Zone of skin (tissue), 1 donor: ENCODE measurements around a stretch of chr1.

GRCh38 chr1:212057842-212059183 is 22.8 kb downstream of the DTL start:
- RRBS = no CpG with 5 or more reads among the region's 4 CpGs

DNA sequence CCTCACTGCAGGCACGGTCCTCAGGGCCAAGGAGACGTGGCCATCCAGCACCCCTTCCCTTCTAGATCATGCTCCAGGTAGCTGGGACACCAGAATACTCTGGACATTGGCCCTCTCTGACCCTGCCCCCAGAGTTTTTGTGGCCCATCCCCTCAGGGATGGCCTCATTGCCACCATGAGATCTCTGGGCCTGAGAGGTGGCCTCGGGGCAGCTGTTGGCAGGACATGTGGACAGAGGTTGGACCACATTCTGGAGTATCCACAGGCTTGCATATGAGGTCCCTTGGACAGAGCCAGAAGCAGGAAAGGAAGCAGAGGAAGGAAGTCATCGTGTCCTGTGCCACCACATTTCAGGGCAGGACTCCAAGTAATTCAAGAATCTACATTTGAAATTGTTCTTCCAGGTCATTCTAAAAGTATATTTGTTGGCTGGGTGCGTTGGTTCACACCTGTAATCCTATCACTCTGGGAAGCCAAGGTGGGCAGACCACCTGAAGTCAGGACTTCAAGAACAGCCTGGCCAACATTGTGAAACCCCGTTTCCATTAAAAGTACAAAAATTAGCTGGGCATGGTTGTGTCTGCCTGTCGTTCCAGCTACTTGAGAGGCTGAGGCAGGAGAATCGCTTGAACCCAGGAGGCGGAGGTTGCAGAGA is 95.8 kb upstream of the PPP2R5A start:
- RRBS = no CpG with 5 or more reads among the region's 9 CpGs

DNA sequence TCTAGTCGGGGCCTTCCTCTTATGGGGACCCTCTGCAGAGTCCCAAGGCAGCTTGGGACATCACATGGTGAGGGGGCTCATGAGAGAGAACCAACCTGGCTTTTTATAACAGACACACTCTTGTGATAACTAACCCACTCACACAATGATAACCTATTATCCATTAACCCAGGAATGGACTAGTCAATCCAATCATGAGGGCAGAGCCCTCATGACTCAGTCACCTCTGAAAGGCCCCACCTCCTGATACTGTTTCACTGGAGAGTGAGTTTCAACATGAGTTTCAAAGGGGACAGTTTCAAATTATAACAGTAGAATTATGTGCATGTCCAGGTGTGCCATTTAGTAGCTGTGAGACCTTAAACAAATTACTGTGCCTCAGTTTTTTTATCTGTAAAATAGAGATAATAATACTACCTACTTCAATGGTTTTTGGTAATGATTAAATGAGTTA is 47.6 kb upstream of the PPP2R5A start:
- RRBS = no CpG with 5 or more reads among the region's 1 CpG

GRCh38 chr1:212247973-212248331 is 37.3 kb upstream of the PPP2R5A start:
- RRBS = no CpG with 5 or more reads among the region's 1 CpG

GRCh38 chr1:212357934-212358889 is 56.5 kb downstream of the PACC1 start:
- RRBS = no CpG with 5 or more reads among the region's 5 CpGs

- RRBS = under 1% methylated on average over 4 of the region's 38 CpGs
Measured at GRCh38 chr1:212607126-212607911, 1.2 kb upstream of the ATF3 start.

DNA sequence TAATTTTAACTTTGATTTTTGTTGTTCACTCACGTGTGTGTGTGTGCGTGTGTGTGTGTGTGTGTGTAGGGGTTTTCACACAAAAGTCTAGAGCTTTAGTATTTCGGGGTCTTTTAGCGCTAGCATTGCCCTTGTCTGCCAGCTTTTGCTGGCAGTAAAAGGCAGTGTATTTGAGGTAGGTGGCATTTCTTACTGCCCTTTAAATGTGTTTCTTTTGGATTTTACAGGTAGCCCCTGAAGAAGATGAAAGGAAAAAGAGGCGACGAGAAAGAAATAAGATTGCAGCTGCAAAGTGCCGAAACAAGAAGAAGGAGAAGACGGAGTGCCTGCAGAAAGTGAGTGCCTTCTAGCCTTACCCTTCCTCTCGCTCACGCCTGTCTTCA is 6.4 kb upstream of the GARIN4 start:
- RRBS = no CpG with 5 or more reads among the region's 10 CpGs

GRCh38 chr1:212630010-212630654 is 5.9 kb downstream of the GARIN4 start:
- RRBS = no CpG with 5 or more reads among the region's 14 CpGs

- RRBS = no CpG with 5 or more reads among the region's 21 CpGs
Measured at GRCh38 chr1:212646508-212647064, 22.3 kb downstream of the GARIN4 start.

- RRBS = no CpG with 5 or more reads among the region's 4 CpGs
Measured at GRCh38 chr1:212731397-212731649, 31.7 kb upstream of the BATF3 start.

DNA sequence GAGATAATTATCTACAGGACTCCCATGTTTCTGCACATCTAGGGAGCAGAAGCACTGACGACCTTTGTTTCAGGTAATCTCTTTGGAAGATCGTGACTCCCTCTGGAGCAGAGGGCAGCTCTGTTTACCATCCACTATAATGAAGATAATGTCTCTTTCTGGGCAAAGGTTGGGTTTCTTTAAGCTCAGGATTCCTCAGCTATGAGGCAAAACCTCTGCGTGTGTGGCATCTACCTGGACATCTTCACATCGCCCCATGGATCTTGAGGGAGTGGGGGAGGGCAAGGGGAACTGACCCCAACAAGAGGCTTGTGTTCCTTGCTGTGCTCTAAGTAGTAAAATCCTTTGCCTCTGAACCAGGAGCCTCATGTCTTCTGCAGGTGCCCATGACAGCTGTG is 19.6 kb downstream of the SPATA45 start:
- RRBS = no CpG with 5 or more reads among the region's 4 CpGs

- RRBS = no CpG with 5 or more reads among the region's 4 CpGs
Measured at GRCh38 chr1:212860608-212861398, 2.7 kb downstream of the FLVCR1 start.

GRCh38 chr1:213303137-213303836 is 252.2 kb downstream of the RPS6KC1 start:
- RRBS = no CpG with 5 or more reads among the region's 10 CpGs

- RRBS = no CpG with 5 or more reads among the region's 4 CpGs
Measured at GRCh38 chr1:213327272-213327864, 276.3 kb downstream of the RPS6KC1 start.

- RRBS = 1% methylated on average over 19 of the region's 35 CpGs
Measured at GRCh38 chr1:213987438-213987912, 298 bp upstream of the PROX1 start.

GRCh38 chr1:214014002-214014652 is 26.4 kb downstream of the PROX1 start:
- RRBS = no CpG with 5 or more reads among the region's 13 CpGs

- RRBS = no CpG with 5 or more reads among the region's 5 CpGs
Measured at GRCh38 chr1:214026821-214027412, 39.1 kb downstream of the PROX1 start.

DNA sequence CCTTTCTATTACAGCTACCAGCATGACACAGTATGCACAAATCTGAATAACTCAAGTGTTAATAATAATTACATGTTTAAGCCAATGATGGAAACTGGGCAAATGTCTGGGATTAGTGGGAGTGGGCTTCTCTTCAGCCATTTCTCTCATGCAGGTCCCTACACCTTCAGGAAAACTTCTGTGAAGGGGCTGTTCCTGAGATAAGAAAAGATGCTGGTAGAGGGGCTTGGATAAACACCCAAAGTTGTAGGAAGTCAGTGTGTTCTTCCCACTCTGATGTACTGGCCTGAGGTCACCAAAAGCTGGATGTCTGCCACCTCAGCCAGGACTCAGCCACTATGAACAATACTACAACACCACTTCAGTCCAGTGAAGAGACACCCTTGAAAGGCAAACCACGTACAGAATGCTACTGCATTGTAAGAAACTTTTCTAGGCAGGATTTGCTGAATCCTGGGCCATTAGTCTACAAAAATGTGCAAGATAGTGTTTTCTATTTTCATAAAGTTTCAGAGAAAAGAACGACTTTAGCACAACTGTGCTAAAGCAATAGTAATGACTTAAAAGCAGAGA is 2.5 kb downstream of the PTPN14 start:
- RRBS = no CpG with 5 or more reads among the region's 2 CpGs

GRCh38 chr1:214549889-214550493 is 1.4 kb downstream of the PTPN14 start:
- RRBS = no CpG with 5 or more reads among the region's 8 CpGs

DNA sequence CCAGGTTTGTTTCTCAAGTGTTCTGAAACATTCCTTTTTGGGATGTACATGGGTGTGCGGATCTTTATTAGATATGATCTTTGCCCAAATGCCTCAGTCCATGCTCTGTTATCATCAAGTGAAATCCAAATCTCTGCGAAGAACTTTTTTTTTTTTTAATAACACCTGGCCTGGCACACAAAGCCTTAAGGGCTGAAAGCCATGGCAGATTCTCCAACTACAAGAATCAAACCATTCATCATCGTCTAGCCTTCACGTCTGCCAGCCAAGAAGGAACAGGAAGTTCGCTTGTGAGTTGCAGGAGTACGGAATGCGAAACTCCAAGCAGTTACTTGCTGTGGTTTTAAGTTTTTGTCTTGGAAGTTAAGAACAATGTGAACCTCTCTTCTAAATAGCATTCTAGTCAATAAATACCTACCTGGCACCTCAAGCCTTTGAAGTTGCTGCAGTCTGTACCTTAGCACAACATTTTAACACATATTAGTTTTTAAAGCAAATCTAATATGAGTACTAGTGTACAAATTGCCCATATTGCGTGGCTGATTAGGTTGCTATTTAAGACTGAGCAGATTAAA is 22.0 kb upstream of the PTPN14 start:
- RRBS = no CpG with 5 or more reads among the region's 8 CpGs